Bile duct (tissue), 1 donor: ENCODE data around the gene PSPC1.

- PRO-cap: no peak
Measured at GRCh38 chr13:19344588-19345423, 163.2 kb upstream of the TUBA3C start.

DNA sequence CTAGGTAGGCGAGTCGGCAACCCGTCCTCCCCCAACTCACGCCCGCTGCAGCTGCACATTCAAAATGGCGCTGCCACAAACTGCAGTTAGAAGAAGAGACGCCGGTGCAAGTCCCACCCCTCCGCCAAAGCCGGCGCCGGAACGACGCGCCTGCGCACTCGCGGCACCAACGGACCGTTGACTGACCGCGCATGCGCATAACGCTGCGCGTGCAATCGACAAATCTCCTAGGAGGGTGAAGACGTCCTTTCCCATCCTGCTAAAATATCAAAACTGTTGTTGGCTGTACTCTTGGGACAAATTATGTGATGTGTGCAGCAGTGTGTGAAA lies at the start of gene PSPC1:
Gene PSPC1, minus strand, starts transcription at position 69 of the 330 bp plus-strand sequence.
- PRO-cap: bidirectional peak, plus-strand start at position 214 of the sequence, minus-strand start at position 66 of the sequence

- PRO-cap: no peak
Measured at GRCh38 chr13:19970160-19971071, 11.9 kb downstream of the ZMYM2 start.

- PRO-cap: no peak
Measured at GRCh38 chr13:20544554-20545162, 19.0 kb upstream of the CRYL1 start.

DNA sequence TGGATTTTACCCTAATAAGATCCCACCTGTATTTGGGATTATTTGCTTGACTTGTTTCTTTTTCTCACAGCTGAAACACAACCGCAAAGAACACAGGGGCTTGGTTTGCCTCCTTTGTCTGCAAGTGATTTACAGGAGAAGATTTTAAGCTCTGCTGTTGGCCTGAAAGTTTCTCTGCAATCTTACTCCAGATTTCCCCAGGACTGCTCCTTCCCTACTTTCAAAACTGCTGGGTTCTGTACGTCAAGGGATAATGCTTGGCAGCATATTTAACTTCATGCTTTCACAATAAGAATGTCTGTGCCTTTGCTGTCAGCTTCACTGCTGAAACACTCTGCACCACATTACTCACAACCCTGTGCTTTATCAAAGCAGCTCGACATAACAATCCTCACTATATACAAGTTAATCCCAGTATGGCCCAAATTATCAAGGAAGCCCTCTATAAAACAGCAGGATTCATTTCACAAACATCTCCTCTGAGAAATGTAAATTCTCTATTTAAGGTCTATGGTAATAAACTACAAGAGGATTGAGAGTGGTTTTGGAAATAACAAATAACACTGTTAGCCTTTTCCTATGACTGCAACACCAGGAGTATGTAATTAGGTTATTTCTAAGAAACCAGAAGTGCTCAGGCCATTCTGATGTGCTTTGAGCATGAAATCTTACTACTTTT lies 17.5 kb downstream of the LATS2 start:
- PRO-cap: no peak

GRCh38 chr13:21060582-21060976 lies 807 bp downstream of the LATS2 start:
- PRO-cap: bidirectional peak, plus-strand start at chr13:21060728, minus-strand start at chr13:21060655

DNA sequence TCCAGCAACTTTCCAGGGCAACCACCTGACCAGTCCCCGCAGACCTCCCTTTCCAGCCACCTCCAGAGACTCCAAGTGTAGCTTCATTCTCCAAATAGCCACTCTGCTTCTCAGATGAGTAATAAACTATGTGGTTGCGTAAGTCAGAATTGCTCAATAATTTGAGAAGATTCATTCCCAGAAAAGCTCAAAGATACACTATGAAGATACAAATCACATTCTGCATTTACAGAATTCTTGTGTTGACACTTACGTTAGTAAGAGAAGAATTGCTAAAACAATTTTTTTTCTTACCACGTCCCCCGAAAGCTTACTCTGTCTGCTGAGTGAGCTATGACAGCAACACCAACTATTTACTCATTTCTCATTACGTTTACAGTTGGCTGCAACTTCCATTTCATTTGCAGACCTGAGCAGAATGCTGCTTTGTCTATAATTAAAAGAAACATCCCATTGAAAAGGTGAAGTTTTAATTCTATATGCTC lies 8.3 kb upstream of the LATS2 start:
- PRO-cap: no peak

DNA sequence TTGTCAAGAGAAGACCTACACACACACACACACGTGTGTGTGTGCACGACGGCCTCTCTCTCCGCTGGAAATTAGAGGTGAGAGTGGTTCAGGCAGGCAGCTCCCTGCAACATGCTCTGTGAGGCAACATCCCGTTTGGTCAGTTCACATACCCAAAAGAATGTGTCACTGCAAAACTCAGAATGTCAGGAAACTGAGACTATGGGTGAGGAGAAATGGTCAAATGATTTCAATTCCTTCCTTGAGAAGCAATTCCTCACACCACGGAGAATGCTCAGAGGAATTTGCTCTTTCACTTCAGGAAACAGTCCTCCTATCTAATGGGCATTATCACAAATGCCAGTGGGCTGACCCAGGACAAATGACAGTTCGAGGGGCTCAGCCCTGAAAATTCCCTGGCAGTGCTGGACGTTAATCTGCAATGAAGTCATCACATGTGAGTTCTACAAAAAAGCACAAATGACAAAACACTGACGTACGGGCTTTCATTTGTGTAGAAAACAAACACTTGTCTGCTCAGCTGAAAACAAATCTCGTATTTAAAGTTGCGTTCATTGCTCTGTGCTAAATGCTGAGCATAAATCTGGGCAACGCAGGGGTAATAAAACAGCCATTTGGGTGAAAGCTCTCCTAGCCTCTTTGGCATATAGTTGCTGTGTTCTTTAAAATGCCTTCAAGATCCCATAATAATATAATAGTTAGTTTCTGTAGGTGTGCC lies 18.5 kb upstream of the LATS2 start:
- PRO-cap: no peak

DNA sequence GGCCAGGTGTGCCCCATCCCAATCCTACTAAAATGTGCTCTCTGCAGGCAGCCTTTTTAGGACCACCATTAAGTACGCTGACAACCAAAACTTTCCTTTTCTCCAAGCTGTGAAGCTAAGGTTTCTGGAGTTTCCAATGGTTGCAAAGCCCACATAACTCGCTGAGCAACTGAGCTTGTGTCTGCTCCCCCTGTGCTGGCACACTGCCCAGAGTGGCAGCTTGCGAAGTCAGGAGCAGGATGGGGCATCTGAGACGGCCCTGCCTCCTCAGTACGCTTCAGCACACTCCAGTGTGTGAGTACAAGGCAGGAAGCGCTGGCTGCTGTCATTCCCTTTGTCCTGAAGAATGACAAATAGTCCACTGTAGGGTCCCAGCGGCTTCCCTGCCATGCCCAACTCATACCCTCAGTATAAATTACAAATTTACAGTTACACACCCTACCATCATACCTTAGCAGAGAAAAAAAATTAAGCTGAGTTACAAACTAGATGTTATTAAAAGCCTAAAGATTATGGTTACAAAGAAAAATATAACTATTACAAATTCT lies 15.1 kb upstream of the SAP18 start:
- PRO-cap: no peak

DNA sequence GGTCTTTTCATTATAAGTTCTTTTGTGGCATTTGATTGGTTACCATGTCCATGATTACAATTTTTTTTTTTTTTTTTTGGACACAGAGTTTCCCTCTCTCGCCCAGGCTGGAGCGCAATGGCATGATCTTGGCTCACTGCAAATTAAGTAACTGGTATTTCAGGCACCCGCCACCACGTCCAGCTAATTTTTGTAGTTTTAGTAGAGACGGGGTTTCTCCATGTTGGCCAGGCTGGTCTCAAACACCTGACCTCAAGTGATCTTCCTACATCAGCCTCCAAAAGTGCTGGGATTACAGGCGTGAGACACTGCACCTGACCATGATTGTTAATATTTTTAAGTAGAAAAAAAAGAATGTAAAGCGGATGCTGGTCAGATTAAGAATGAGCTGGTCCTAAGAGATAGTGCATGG lies 37.8 kb downstream of the MRPL57 start:
- PRO-cap: no peak

DNA sequence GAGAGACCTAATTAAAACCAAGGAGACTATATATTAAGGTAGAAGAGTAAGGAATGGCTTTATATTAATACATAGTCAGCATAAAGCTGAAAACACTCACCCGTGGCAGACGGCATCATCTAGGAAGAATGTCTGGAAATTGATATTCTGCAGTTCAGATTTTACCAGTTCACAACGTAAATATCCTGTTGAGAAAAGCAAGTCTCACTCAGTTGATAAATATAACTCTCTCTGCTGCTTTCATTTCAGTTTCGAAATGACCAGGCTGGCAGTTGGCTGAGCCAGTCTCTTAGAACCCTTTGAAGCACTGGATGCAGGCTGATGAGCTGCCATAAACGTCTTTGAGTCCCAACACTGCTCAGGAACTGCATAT lies 128.6 kb downstream of the ZDHHC20 start:
- PRO-cap: no peak

DNA sequence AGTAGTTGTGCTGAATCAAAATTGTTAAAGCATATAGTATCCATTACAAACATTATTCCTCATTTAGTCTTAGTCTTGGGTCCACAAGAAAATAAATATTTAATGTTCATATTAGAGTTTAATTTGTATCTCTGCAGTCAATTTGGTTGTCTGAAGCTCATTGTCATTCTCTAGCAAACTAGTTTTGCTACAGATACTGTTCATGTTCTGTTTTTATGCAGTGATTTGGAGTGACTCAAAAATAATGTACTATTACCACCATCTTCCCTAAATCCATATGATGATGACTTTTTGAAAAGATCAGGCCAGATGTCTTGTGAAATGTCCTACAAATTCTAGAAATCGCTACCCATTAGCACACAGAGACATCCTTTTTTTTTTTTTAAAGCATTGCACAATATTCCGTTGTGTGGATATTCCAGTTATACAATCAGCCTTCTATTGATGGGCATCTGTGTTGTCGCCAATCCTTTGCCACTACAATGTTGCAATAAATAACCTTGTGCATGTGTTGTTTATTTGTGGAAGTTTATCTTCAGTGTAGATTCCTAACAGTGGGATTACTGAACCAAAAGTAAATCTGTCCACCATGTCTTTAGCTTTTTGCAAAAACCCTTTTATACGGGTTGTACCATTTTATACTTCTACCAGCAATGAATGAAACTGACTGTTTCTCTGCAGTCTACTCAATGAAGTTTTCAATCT lies 24.5 kb downstream of the ZDHHC20 start:
- PRO-cap: no peak

GRCh38 chr13:21536970-21537635 lies 66.9 kb downstream of the MICU2 start:
- PRO-cap: no peak

GRCh38 chr13:21673365-21674584 lies 2.9 kb downstream of the FGF9 start:
- PRO-cap: bidirectional peak, plus-strand start at chr13:21673963, minus-strand start at chr13:21673880; bidirectional peak, plus-strand start at chr13:21674488, minus-strand start at chr13:21674481

DNA sequence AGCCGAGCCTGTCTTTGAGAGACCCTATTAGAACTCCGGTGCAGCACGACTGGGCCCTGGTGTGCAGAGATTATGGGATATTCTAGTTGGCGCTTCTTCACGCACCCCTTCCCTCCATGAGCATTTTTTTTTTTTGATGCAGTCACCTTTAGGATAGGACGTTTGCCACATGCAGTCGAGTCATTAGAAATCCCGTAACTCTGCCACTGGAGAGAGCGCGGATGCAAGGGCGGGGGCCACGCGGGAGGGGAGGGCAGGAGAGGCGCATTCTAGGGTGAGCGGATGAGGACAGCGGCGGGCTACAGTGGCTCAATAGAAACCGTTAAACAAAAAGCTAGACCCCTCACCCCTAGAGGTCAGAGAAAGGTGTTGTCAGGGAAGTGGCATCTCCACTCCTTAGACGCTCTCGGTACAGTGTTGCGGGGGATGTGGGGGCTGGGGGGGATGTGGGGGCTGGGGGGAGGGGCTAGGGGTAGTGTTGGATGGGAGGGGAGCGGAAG lies 3.8 kb downstream of the FGF9 start:
- PRO-cap: unidirectional peak, plus-strand start at position 267 of the sequence

DNA sequence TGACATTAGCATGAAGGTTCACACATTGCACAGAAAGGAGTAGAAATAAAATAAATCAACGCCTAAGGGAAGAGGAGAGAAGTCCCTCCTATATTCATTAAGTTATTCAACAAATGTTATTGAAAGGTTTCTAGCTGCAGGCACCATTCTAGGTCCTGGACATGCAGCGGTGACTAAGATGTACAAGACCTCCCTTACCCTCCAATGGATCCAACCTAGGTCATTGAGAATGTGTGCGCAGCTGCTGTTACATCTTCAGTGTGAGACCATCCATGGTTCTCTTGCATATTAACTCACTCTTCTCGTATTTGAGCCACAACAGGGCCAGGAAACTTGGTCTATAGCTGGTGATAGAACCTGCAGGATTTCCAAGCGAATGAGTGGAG lies 131.0 kb downstream of the FGF9 start:
- PRO-cap: no peak

GRCh38 chr13:22813512-22814725 lies 366.9 kb upstream of the SGCG start:
- PRO-cap: no peak

DNA sequence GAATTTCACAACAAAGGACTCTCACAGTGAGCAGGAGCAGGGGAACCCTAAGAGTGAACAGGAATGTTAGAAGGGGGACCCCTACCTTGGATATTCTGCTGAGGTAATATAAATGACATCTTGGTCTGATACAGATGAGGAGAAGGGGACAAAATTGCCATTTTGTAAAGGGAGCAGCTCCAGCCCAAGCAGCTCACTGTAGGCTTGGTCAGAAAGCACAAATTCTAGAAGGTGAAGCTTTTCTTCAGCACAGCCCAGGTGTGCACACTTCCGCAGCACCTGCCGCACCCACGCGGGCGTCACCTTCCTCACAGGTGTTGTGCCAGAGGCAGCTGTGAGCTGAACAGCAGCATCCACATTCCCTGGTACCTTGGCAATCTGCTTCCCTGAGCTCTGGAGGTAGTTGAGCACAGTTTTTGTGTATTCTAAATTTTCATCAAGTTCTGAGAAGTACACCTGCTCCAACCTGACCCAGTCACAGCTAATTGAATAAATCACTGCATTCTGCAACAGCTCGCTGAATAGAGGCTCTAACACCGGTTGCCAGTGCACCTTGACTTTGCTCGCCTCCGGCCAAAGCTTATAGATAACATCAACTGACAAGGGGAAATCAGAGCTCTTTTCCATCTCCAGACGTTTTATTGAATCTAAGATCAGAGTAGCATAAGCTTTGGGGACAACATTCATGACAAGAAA lies 78.9 kb downstream of the SACS start:
- PRO-cap: no peak

GRCh38 chr13:23466132-23467018 lies 32.9 kb upstream of the SACS start:
- PRO-cap: no peak

DNA sequence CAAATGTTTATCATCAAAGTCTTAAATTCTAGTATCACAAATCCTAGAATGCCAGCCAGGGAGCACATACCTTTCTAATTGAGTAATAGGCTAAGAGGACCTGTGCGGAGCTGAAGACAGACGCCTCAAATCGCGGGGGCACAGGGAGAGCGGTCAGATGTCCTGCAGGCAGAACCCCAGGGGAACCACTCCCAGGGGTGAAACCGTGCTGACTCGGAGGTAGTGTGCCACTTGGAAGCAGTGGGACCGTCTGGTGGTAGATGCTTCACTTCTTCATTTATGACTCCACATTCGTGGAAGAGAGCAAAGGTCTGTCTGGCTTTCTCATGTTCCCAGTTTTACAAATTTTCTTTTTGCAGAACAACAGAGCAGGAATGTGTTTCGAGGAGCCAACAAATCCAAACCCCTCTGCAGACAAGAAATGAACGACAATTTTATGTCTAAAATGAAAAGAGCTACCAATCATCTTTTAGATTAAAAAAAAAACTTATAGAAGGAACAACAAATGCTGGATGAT lies 65.0 kb upstream of the TNFRSF19 start:
- PRO-cap: no peak